REH cell (cell line): ENCODE measurements around a stretch of chr5.

GRCh38 chr5:79547124-79547448 lies 33.2 kb upstream of the HOMER1 start:
- PRO-cap, result no peak

GRCh38 chr5:79578865-79579316 lies 33.4 kb upstream of the TENT2 start:
- PRO-cap, result no peak

GRCh38 chr5:79630218-79630840 lies 18.1 kb downstream of the TENT2 start:
- PRO-cap, result no peak

DNA sequence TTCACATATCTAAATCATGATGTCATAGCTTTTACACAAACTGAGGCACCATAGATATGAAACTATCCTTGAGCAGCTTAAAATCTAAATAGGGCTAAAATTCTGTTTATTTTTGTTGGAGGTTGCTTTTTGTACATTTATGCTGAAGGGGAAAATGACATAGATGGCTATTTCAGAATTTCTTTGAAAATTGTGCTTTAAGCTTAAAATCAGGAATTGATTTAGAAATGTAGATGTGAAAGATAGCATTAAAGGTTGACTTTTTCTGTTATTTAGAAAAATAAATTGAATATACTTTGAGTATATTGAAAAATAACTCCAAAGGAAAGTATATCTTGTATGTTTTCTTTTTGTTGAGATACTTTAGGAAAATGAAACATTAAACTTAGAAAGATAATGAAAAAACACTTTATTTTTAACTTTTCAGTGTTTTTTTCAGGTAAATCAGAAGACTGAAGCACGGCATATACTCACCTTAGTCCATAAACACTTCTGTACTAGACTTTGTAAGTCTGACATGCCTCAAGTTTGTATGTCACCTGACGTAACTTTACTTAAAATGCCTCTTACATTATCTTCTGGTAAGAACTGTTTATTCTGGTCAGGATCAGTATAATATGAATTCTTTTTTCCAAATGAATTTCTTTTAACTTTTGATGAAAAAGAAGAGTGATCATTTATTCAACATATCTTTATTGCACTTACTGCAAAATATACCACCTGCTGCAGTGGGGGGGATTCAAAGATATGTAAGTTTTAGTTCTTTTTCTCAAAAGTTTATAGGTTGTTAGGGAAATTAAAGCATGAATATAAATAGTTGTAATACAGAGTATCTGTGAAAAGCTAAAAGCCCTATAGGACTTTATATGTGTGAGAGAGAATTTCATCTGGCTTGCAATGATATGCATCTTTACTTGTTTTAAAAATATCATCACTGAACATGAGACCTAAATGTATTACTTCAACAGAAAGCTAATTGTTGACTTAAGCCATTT lies 30.5 kb downstream of the TENT2 start:
- PRO-cap, result no peak

DNA sequence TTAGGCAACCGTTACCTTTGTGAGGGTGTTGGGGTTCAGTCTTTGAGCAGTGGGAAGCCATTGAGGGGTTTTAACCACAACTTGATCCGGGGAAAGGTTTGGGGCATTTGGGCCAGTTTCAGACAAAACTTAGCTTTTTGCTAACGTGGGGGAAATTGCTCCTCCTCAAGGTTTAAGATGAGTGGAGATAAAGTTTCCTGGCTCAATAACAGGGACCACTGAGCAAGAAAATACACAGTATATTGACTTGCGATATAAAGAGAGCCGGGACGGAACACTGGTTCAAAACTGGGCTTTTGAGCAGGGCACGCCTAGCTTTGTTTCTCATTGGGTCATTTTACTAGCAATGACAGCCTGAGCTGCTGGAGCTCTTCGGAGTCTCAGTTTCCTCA lies 659 bp upstream of the CMYA5 start:
- PRO-cap, result no peak

GRCh38 chr5:79695960-79696530 lies 6.4 kb downstream of the CMYA5 start:
- PRO-cap, result no peak

DNA sequence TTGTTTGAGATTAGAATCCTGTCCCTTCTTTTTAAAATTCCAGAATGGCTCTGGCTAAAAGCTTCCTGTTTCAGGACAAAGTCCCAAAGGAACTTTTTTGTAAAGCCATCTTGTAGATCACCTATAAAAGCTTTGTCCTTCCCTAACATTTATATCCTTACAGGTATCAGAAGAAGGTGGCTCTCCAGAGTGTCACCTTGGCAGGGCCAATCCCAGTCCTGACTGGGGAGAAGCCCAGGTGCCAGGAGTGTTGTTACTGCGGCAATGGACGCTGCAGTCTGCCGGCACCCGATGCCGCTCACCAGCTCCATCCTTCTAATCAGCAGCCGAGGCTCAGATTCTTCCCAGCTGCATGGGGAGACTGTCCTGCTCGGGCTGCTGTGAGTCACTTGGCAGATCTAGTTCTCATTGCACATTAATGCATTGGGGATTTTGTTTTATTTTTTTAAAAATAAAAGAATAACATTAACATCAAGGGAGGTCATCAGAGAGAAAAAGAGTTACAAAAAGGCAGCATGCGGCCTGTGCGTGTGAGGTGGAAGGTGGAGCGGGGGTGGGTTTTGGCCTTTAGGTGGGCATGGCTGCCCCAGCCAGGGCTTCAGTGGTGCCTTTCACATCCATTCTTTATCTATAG lies 115.9 kb downstream of the MTX3 start:
- PRO-cap, result no peak

- PRO-cap, result no peak
Measured at GRCh38 chr5:80069937-80070843, 35.0 kb downstream of the THBS4 start.

DNA sequence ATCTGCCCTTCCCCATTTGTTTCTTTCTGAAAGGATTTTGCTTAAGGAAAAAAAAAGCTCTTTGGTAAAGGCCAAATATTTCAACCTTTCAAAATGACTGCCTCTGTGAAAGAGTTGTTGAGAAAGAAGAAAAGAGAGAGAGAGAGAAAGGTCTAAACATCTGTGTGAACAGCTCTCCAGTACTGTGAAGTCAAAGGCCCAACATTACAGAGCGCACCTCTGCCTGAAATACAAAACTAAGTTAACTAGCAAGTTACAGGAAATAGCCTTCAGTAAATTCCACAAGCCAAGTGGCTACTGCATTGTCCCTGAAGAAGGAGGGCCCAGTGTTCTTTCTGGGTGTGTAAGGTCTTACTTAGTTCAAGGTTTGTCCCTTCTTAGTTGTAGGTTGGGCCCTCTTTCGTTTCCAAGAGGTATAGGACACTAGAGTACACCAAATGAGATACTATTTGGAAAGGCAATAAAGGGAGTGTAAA lies 104.4 kb downstream of the THBS4 start:
- PRO-cap, result no peak

DNA sequence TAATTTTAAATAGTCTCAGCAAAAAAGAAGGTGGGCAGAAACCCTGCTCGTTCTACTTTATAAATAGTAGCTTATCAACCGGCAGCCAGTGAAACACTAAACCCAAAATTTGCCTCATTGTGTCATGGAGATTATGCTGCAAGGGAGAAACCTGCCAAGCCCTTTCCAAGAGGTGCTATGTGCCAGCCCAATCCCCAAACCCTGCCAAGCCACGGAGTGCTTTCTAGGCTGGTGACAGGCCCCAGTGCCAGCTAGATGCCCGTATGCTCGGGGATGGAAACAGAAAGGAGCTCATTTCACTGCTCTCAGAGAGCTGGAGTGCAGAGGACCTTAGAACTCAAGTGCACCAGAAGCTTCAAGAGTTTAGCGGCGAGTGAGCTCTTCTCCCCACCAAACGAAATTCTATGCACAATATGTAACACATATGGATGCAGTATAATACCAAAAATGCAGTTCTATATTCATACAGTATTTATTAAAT lies 38.6 kb downstream of the SERINC5 start:
- PRO-cap, result unidirectional peak, plus-strand start at position 117 of the sequence; bidirectional peak, plus-strand start at position 305 of the sequence, minus-strand start at position 203 of the sequence

GRCh38 chr5:80408151-80408930 lies 477 bp downstream of the ZFYVE16 start:
- PRO-cap, result bidirectional peak, plus-strand start at chr5:80408581, minus-strand start at chr5:80408419

GRCh38 chr5:80646670-80647192 lies 7.7 kb upstream of the MSH3 start:
- PRO-cap, result no peak

- PRO-cap, result no peak
Measured at GRCh38 chr5:80754696-80755454, 100.1 kb upstream of the DHFR start.

DNA sequence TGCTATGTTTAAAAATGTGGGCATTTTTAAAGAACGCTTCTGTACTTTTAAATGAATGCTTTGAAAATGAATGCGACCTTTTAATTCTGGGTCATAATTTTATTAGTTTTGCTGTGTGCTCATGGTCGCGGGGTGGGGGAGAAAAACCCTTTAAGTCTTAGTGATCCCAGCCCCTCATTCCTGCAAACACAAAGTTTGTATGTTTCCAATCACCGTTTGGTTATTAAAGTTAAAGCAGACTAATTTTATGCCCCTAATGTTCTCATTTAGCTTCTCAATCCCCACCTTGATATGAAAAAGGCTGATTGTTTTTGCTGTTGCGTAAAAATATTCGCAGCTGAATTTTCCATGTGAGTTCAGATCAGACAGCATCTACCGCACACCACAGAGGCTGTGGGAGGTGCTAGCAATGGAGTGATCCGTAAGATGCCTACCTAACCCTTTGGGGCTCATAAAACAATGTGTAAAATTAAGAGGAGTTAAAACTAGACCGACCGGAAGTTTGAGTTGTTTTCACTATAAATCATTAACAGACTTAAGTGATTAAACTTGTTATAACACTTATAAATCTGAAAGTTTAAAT lies 1.6 kb downstream of the RASGRF2 start:
- PRO-cap, result no peak

GRCh38 chr5:80967079-80967847 lies 7.1 kb downstream of the RASGRF2 start:
- PRO-cap, result no peak

DNA sequence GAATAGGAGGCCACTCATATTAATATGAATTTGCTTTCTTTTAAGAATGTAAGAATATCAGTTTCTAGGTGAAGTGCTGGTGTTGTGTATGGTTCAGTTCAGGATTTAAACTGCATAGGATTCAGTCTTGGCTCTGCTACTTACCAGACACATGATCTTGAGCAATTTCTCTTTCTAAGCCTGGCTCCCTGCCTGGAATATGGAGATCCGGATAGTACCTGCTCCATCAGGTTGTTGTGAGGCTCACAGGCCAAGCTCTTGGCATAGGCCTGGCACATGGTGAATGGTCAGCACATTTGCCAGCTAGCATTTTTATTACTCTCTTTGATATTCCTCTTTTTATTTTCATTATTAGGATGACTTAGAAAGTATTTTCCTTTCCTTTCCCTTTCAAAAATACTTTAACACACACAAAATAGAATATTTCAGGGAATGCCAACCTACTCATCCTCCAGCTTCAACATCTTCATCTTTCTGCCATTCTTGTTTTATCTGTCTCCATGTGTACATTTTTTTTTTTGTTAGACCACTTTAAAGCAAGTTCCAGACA lies 7.8 kb downstream of the RASGRF2 start:
- PRO-cap, result no peak

- PRO-cap, result no peak
Measured at GRCh38 chr5:80985492-80985984, 25.4 kb downstream of the RASGRF2 start.

- PRO-cap, result no peak
Measured at GRCh38 chr5:81422616-81423165, 28.8 kb upstream of the ACOT12 start.

DNA sequence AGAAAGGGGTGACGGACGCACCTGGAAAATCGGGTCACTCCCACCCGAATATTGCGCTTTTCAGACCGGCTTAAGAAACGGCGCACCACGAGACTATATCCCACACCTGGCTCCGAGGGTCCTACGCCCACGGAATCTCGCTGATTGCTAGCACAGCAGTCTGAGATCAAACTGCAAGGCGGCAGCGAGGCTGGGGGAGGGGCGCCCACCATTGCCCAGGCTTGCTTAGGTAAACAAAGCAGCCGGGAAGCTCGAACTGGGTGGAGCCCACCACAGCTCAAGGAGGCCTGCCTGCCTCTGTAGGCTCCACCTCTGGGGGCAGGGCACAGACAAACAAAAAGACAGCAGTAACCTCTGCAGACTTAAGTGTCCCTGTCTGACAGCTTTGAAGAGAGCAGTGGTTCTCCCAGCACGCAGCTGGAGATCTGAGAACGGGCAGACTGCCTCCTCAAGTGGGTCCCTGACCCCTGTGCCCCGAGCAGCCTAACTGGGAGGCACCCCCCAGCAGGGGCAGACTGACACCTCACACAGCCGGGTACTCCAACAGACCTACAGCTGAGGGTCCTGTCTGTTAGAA lies 134.5 kb downstream of the SSBP2 start:
- PRO-cap, result no peak

DNA sequence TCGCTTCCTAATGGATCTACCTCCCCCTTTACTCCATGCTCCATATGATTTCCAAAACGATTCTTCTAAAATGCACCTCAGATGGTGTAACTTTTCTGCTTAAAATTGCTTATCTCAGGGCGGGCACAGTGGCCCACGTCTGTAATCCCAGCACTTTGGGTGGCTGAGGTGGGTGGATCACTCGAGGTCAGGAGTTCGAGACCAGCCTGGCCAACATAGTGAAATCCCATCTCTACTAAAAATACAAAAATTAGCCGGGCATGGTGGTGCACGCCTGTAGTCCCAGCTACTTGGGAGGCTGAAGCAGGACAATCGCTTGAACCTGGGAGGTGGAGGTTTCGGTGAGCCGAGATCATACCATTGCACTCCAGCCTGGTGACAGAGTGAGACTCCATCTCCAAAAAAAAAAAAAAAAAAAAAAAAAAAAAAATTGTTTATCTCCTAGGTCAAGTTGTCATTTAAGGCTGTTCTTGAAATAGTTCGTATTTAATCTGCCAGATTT lies 12.1 kb downstream of the SSBP2 start:
- PRO-cap, result no peak